Smooth muscle cell (in vitro differentiated cells): ENCODE measurements around a stretch of chr1.

GRCh38 chr1:183591017-183591391, 745 bp upstream of the NCF2 start:
- RAMPAGE, long total RNA = no peak

GRCh38 chr1:183636232-183636664, 665 bp upstream of the ARPC5 start:
- RAMPAGE, long total RNA = no peak

DNA sequence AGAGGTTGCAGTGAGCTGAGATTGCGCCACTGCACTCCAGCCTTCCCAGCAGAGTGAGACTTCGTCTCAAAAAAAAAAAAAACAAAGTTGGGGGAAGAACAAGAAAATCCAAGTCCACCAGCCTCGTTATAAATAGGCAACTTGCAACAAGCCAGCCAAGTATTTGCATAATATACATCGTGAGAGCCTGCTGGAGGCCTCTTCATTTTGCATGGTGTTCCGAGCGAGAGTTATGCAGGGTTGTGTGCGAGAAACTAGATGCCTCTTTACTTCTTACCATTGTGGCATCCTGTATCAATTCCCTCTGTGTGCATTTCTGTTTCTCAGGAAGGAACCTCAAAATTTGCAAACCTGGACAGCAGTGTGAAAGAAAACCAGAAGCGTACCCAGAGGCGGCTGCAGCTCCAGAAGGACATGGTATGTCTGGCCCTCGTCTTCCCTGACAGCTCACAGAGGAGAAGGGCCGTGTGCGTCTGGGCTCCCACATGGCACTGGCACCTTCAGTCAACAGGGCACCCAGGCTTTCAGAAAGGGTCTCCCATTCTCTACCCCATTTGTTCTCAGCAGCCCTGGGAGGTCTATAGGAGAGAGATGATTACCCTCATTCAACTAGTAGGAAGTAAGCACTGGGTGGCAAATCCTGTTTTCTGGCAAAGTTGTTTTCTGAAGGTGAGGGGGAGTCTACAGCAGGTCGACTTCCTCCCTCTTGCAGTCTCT, 92.7 kb downstream of the RGL1 start:
- RAMPAGE, long total RNA = no peak

DNA sequence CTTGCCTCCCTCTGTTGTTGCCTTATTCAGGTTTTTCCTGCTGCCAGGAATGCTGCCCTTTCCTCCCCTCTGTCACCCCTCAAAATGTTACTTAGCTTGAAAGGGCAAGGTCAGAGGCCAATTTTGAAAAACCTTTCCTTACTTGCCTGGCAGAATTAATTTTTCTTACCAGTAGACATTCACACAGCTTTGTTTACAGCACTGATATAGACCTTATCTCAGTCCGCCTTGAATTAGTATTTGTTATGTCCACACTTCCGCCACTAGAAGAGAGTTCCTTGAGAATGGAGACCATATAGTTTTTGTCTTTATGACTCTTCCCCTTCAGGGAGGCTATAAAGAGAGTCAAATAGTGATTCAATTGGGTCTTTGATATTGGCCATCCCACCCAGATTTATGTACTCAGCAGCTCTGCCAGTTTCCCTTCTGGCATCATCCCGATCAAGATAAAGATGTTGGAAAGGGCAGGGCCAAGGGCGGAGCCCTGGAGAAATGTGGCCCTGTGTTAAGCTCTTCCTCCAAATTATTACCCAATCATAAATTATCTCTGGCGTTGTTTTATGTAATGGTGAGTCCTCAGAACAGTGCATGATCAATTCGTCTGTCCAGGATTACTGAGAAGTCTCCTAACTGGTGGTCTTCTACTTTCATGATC, 38.9 kb downstream of the C1orf21 start:
- RAMPAGE, long total RNA = no peak

- RAMPAGE, long total RNA = no peak
These were observed 50.5 kb downstream of the C1orf21 start for GRCh38 chr1:184437272-184437851.

GRCh38 chr1:184479381-184479950, 92.6 kb downstream of the C1orf21 start:
- RAMPAGE, long total RNA = no peak

DNA sequence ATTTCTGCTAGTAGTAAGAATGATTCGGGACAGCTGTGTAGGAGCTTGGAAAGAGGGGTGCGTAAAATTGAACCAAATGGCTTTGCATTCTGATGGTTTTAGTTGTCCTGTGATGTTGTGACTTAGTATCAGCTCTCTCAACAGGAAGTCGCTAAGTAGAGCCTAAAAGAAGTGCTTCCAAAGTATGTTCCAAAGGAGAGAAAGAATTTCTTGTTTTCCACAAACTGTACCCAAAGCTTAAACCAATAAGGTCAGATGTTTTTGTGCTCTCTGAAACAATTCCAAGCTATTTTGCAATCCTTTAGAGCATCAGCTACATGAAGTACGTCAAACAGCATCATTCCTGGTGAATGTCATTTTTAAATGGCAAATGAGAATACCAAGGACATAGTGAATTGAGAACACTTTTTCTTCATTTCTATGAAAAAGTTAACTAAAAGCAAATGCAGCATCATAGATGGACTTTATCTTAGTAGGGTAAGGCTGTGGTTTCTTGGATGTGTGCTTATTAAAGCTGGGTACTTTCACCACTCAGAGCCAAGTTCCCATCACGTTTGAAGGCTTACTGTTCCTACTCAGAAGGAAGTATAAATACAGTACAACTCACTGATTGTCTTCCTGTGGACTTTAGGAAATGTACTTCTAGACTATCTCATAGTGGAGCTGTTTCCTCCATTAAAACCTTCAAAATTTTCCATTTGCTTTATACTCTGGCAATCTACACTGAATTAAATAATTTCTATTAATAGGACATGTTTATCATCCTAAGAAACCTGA, 148.6 kb downstream of the C1orf21 start:
- RAMPAGE, long total RNA = no peak

- RAMPAGE, long total RNA = no peak
These were observed 147.8 kb downstream of the EDEM3 start for GRCh38 chr1:184606745-184607355.

DNA sequence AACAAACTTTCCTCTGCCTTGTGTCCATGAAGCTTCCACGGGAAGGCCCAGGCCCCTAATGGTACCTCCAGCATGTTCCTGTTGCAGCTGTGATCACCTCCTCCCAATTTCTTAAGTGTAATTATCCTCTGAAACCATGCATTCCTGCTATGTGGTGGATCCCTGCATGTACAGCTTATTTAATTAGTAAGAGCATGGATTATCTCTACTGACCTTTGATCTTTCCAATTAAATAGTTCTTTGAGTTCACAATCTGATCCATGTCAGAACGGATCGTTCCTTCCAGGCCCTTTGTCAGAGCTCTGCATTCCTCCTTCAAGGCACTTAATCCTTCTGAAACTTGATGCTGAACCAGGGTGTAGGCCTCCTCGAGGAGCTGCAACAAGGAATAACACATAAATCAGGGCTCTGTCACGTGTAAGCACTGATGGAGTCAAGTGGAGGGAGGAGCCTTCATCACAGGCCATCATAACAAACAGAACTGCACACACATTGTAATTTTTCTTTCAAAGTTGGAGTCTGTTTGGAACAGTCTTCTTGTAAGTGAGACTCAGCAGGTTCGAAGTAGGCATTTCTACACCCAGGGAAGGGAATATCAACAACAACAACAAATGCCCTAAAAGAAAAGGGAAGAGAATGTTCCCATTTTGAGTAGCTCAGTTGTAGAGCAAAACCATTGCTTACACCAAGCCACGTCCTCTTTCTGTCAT, 68.5 kb upstream of the EDEM3 start:
- RAMPAGE, long total RNA = no peak

- RAMPAGE, long total RNA = no peak
These were observed 85.9 kb upstream of the EDEM3 start for GRCh38 chr1:184840371-184841086.

- RAMPAGE, long total RNA = no peak
These were observed 103.9 kb downstream of the NIBAN1 start for GRCh38 chr1:184870366-184870920.

- RAMPAGE, long total RNA = no peak
These were observed 71.1 kb downstream of the NIBAN1 start for GRCh38 chr1:184903123-184903737.

- RAMPAGE, long total RNA = no peak
These were observed 20.2 kb downstream of the IVNS1ABP start for GRCh38 chr1:185296592-185297480.

DNA sequence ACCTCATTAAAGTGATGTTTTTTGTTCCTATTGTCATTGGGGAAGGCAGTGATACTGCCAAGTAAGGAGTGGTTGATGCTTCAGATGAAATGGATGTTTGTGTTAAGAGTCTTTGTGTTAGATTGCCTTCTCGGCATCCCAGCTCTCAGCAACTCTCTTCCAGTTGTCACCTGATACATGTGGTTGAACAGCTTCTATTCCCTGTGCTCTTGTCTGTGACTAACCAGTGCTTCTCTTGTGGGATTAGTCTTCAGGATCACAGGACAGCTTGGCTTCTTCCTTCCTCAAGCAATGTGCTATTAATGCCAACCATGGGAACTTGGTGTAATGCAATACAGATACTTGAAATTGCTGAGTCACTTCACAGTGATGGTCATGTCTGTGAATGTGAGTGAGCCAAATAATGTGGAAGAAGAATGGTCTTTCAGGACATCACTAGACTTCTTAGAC, 167.0 kb upstream of the IVNS1ABP start:
- RAMPAGE, long total RNA = no peak

GRCh38 chr1:185561670-185562186, 172.5 kb upstream of the HMCN1 start:
- RAMPAGE, long total RNA = no peak

DNA sequence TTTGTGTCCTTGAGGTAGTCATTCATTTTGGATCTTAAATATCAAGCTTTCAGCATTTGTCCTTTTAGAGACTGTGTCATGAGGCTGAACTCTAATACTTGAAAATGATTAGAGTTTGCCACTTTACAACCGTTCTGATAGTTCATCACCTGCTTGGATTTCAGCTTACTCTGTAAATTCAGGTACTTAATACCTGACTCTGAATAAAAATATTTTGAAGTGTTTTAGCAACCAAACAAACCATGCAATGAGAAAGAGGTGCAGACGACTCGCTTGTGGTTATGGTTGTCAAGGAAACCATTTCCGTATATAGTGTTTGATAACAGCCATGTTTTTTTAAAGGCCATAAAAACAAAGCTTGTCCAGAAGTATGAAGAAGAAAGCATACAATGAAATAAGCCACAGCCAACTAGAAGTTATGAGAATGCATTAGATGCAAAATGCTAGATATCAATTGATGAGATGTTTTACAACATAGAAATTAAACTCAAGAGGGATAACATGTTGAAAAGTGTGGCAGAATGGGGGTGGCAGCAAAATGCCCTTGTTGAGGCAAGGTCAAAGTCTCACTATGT, 167.2 kb upstream of the HMCN1 start:
- RAMPAGE, long total RNA = no peak

DNA sequence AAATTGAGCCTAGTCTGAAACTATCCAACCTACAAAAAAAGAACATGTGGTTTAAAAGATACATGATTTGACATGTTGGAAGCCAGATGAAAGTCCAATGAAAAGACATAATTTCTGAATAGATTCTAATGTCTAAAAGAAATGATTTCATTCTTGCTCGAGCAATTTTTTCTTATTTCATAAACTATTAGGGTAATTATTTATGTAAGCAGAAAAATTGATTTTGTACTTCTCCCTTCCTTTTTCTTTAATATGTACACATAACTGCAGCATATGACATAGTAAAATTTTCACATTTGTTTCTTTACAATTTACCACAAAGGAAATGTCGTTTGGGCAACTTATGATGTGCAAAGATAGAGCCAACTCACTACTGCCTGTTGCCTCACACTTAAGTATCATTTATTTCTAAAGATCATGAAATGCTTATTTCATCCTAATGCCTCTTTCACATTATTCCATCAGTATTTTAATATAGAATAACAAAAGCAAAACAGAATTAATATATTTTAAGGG, 165.8 kb upstream of the HMCN1 start:
- RAMPAGE, long total RNA = no peak

DNA sequence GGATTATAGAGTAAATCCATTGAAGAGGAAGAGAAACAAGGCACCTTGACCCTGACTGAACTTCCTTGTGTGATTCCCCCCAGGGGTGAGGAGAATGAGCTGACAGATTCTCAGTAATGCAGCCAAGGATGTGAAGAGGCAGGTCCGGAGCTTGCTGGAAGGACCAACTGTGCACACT, 54.9 kb upstream of the HMCN1 start:
- RAMPAGE, long total RNA = no peak

DNA sequence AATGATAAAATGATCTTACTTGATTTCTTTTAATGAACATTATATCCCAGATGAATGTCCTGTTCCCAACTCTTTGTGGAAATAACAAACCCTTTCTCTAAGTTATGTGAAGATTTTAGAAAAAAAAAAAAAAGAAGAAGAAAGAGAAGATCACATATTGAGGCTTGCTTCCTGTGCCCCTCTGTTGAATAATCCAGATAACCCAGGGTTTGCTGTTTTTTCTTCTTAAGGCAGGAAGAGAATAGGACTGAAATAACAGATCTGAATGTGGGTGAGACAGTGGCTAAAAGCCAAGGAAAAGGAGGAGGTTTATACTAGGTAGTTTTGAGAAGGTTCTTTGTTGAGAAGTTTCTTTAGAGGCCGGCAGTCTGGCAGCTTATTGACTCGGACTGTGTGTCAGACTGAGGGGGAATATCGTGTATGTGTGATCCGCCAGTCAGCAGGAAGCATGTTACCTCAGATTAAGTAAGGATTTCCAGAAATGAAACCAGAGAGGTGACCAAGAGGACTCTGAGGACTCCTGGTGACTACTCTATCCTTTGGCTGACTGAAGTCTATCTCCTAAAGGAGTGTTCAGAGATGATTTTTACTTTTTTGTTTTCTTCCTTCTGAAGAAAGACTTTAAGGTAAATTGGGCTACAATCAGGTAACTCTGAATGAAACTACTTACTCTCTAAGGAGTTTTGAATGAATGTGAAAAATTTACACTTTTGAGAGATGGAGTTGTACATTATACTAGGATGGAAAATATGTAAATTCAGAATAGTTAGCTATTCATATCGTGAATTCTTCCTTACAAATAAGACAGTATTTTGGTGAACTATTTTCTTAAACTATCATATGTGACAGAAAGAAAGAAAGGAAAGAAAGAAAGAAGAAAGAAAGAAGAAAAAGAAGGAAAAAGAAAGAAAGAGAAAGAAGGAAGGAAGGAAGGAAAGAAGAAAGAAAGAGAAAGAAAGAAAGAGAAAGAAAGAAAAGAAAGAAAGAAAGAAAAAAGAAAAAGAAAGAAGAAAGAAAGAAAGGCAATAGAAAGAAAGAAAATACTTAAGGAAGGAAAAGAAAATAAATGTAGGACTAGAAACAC, 120.0 kb downstream of the PLA2G4A start:
- RAMPAGE, long total RNA = no peak

- RAMPAGE, long total RNA = no peak
These were observed 127.9 kb downstream of the PLA2G4A start for GRCh38 chr1:186956723-186956952.